GM12878 (cell line): Measurements from ENCODE around the genes PITHD1 and PNRC2.

DNA sequence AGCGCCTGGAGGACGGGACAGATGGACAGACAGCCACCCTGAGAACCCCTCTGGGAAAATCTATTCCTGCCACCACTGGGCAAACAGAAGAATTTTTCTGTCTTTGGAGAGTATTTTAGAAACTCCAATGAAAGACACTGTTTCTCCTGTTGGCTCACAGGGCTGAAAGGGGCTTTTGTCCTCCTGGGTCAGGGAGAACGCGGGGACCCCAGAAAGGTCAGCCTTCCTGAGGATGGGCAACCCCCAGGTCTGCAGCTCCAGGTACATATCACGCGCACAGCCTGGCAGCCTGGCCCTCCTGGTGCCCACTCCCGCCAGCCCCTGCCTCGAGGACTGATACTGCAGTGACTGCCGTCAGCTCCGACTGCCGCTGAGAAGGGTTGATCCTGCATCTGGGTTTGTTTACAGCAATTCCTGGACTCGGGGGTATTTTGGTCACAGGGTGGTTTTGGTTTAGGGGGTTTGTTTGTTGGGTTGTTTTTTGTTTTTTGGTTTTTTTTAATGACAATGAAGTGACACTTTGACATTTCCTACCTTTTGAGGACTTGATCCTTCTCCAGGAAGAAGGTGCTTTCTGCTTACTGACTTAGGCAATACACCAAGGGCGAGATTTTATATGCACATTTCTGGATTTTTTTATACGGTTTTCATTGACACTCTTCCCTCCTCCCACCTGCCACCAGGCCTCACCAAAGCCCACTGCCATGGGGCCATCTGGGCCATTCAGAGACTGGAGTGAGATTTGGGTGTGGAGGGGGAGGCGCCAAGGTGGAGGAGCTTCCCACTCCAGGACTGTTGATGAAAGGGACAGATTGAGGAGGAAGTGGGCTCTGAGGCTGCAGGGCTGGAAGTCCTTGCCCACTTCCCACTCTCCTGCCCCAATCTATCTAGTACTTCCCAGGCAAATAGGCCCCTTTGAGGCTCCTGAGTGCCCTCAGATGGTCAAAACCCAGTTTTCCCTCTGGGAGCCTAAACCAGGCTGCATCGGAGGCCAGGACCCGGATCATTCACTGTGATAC lies 58.3 kb downstream of the LACTBL1 start:
- RAMPAGE, long total RNA, result no peak
- RRBS, 2 experiments, result no CpG with 5 or more reads among the region's 17 CpGs
CAGE:
- cytosol, long polyA minus RNA, result no peak
- cytosol, long polyA plus RNA, result no peak
- long polyA plus RNA, result no peak
- nucleolus, long total RNA, result no peak
- nucleus, long polyA plus RNA, result no peak
- nucleus, long total RNA, result no peak

DNA sequence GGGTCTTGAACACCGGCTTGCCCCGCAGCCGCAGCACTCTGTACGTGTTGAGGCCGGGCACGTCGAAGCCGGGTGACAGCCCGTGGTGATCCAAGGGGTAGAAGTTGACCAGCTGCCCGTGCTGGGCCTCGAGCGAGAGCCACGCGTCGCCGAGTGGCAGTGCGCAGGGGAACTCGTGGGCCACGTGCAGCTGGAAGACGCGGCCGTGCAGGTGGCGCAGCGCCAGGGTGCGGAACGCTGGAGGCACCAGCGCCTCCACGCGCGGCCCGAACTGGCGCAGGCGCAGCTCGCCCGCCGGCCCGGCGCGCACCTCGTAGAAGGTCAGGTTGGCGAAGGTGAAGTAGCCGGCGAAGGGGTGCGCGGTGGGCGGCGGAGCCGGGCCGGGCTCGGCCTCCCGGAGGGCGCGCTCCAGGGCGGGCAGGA lies 19.6 kb downstream of the LACTBL1 start:
- RAMPAGE, long total RNA, result no peak
- RRBS, 2 experiments, result 48 to 82% methylated on average over 11 to 14 of the region's 54 CpGs
CAGE:
- cytosol, long polyA minus RNA, result no peak
- cytosol, long polyA plus RNA, result no peak
- long polyA plus RNA, result no peak
- nucleolus, long total RNA, result no peak
- nucleus, long polyA plus RNA, result no peak
- nucleus, long total RNA, result no peak

DNA sequence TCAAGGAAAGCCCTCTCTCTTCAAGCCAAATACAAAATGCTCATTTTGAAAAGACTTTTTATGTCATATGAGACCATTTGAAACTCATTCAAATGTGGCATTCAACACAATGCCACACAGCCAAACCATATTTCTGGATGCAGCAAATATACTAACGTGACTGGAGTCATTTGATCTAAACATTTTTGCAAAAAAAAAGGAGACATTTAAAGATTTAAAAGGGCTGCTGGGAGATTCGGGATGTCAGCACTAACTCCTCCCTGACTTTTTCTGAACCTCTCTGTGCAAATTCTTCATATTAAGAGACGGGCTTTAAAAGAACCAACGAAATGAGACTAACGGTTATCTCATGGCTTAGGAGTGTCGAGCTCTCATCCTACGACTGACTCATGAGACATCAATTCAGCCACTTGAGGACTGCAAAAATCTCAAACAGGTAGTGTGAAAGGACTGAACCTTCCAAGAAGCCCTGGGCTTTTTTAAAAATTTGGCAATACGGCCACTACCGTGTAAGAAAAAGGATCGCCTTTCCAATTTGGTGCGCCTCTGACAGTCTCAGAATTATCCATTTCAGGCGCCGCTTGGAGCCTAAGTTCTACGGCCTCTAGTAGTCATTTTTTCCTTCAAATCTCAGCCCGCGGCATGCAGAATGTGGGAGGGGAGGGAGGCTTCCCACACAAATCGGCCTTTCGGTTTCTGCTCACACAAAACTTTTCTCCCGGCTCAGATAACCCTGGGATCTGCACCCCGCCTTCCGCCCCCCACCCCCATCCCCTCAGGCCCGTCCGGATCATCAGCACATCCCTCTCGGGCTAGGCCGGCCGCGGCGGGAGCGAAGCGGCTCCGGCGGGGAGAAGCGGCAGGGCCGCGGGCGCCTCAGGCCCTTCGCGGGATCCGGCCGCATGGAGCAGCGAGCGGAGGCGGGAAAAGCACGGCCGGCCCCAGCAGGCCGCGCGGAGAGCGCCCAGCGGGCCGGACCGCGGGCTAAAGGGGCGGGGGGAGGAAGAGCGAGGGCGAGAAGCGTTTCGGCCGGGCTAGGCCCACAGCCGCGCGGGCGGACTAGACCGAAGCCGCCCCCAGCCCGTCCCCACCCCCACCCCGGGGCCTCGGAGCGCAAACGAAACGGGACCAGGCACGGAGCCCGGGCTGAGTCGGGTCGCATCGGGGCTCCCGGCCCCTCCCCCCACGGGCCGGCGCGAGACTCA lies 677 bp downstream of the HNRNPR start:
- RAMPAGE, long total RNA, result no peak
- RRBS, 2 experiments, result 1 to 2% methylated on average over 44 of the region's 81 CpGs
CAGE:
- cytosol, long polyA minus RNA, result no peak
- cytosol, long polyA plus RNA, result no peak
- long polyA plus RNA, result no peak
- nucleolus, long total RNA, result no peak
- nucleus, long polyA plus RNA, result no peak
- nucleus, long total RNA, result no peak

DNA sequence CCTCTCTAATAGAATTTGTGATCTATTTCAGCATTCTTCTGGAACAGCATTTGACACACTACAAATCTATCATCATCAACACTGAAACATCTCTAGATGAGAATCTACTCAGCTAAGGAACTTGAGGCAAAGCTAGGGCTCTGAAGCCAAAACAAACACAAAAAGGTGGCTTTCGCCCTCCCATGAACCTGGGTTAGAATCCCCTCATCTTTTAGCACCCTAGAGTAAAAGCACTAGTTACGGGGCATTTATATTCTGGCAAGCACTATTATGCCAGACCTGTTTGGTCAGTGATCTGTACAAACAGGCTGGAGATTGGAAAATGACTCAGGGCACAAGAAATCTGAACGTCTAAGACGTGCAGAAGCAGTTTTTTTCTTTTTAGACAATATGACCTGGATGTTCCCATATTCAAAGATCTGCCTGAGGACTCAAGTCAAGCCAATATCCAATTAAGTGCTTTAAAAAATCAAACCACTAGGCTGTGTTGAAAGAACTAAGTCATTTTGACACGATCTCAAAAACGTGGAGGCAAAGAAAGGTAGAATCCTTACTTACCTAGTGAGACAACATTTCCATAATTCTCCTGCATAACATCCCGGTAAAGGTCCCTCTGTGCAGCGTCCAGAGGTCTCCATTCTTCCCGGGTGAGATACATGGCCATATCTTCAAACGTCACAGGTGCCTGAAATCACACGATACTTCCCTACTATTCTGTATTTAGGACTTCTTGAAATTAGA lies 3.0 kb downstream of the ZNF436 start:
- RAMPAGE, long total RNA, result no peak
- RRBS, 2 experiments, result no CpG with 5 or more reads among the region's 11 CpGs
CAGE:
- cytosol, long polyA minus RNA, result no peak
- cytosol, long polyA plus RNA, result no peak
- long polyA plus RNA, result no peak
- nucleolus, long total RNA, result no peak
- nucleus, long polyA plus RNA, result no peak
- nucleus, long total RNA, result no peak

- RAMPAGE, long total RNA, result no peak
- RRBS, 2 experiments, result 37 to 54% methylated on average over 11 of the region's 48 CpGs
CAGE:
- cytosol, long polyA minus RNA, result no peak
- cytosol, long polyA plus RNA, result no peak
- long polyA plus RNA, result no peak
- nucleolus, long total RNA, result no peak
- nucleus, long polyA plus RNA, result no peak
- nucleus, long total RNA, result no peak
These were observed 12.5 kb upstream of the TCEA3 start for GRCh38 chr1:23436825-23437693.

GRCh38 chr1:23554778-23555689 lies 4.3 kb downstream of the ID3 start:
- RAMPAGE, long total RNA, result no peak
- RRBS, 2 experiments, result 1 to 3% methylated on average over 29 to 34 of the region's 68 CpGs
CAGE:
- cytosol, long polyA minus RNA, result no peak
- cytosol, long polyA plus RNA, result no peak
- long polyA plus RNA, result no peak
- nucleolus, long total RNA, result start-site peak on the plus strand at chr1:23555114-23555125, 16 reads
- nucleus, long polyA plus RNA, result no peak
- nucleus, long total RNA, result no peak

GRCh38 chr1:23555923-23556517 lies 3.3 kb downstream of the ID3 start:
- RAMPAGE, long total RNA, result no peak
- RRBS, 2 experiments, result no CpG with 5 or more reads among the region's 8 CpGs
CAGE:
- cytosol, long polyA minus RNA, result no peak
- cytosol, long polyA plus RNA, result no peak
- long polyA plus RNA, result no peak
- nucleolus, long total RNA, result no peak
- nucleus, long polyA plus RNA, result no peak
- nucleus, long total RNA, result no peak

- RAMPAGE, long total RNA, result no peak
- RRBS, 2 experiments, result no CpG with 5 or more reads among the region's 9 CpGs
CAGE:
- cytosol, long polyA minus RNA, result no peak
- cytosol, long polyA plus RNA, result no peak
- long polyA plus RNA, result no peak
- nucleolus, long total RNA, result no peak
- nucleus, long polyA plus RNA, result no peak
- nucleus, long total RNA, result no peak
These were observed 26.3 kb upstream of the ID3 start for GRCh38 chr1:23585487-23586171.

GRCh38 chr1:23693456-23694083 lies 2.0 kb downstream of the RPL11 start:
- RAMPAGE, long total RNA, result no peak
- RRBS, 2 experiments, result no CpG with 5 or more reads among the region's 5 CpGs
CAGE:
- cytosol, long polyA minus RNA, result no peak
- cytosol, long polyA plus RNA, result start-site peak on the plus strand at chr1:23693874-23693904, 531 and 832 reads in 2 replicates
- long polyA plus RNA, result no peak
- nucleolus, long total RNA, result start-site peak on the plus strand at chr1:23693873-23693914, 135 reads
- nucleus, long polyA plus RNA, result start-site peak on the plus strand at chr1:23693873-23693905, 776 and 340 reads in 2 replicates
- nucleus, long total RNA, result no peak

GRCh38 chr1:23727625-23727888 lies 15.7 kb upstream of the ELOA start:
- RAMPAGE, long total RNA, result no peak
- RRBS, 2 experiments, result no CpG with 5 or more reads among the region's 3 CpGs
CAGE:
- cytosol, long polyA minus RNA, result no peak
- cytosol, long polyA plus RNA, result no peak
- long polyA plus RNA, result no peak
- nucleolus, long total RNA, result no peak
- nucleus, long polyA plus RNA, result no peak
- nucleus, long total RNA, result no peak

DNA sequence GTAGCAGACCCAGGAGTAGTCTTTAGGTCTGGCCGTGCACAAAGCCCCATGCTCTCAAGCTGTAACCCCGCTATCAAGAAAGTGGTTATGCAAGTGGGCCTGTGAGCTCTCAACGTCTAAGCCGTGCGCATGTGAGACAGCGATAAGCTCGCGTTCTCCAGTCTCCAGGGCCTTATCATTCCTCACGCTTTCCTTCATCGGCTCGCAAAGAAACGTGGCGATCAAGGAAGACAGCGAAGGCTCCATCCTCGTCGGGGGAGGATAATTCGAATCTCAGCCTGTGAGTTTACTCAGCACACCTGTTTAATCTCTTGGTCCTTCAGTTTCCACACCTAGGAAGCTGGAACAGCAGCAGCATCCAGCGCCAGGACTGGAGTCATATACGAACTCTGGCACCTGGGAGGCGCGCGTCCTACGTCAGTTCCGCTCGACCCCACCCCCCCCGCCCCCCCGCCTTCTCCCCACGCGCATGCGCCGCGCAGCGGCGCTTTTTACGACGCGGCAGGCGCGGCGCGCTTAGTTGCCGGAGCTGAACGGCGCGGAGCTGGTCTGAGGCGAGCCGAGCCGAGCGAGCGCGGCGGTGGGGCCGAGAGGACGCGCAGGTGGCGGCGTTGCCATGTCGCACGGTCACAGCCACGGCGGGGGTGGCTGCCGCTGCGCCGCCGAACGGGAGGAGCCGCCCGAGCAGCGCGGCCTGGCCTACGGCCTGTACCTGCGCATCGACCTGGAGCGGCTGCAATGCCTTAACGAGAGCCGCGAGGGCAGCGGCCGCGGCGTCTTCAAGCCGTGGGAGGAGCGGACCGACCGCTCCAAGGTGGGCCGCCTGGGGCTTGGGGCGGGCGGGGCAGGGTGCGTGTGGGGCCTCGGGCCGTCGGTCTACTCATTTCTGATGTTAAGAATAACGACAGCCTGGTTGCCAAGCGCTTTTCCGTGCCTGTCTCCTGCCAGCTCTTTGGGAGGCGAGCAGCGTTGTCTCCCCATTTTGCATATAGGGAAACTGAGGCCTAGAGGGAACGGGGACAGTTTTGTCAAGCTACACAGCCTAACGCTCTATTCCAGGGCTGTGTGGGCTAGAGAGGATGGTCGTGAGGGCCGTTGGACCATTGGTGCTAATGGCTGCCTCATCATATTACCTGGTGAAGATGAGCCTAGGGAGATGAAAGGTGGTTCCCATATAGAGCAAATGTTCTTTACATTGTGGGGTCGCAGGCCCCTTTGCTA lies at the start of gene PITHD1:
TSS of gene PITHD1 (plus strand) at position 519 of the 1,221 bp plus-strand sequence.
- RAMPAGE, long total RNA, result start-site peak on the minus strand centred at position 410 of the sequence, 40 bp wide, 39 and 40 reads in 2 replicates
- RRBS, 2 experiments, result no CpG with 5 or more reads among the region's 102 CpGs
CAGE:
- cytosol, long polyA minus RNA, result no peak
- cytosol, long polyA plus RNA, result start-site peak on the minus strand centred at position 389 of the sequence, 11 bp wide, 222 and 164 reads in 2 replicates
- long polyA plus RNA, result start-site peak on the minus strand centred at position 407 of the sequence, 46 bp wide, 181 and 242 reads in 2 replicates; start-site peak on the plus strand centred at position 527 of the sequence, 125 bp wide, 258 and 157 reads in 2 replicates
- nucleolus, long total RNA, result no peak
- nucleus, long polyA plus RNA, result start-site peak on the plus strand centred at position 517 of the sequence, 9 bp wide, 43 and 67 reads in 2 replicates
- nucleus, long total RNA, result no peak

DNA sequence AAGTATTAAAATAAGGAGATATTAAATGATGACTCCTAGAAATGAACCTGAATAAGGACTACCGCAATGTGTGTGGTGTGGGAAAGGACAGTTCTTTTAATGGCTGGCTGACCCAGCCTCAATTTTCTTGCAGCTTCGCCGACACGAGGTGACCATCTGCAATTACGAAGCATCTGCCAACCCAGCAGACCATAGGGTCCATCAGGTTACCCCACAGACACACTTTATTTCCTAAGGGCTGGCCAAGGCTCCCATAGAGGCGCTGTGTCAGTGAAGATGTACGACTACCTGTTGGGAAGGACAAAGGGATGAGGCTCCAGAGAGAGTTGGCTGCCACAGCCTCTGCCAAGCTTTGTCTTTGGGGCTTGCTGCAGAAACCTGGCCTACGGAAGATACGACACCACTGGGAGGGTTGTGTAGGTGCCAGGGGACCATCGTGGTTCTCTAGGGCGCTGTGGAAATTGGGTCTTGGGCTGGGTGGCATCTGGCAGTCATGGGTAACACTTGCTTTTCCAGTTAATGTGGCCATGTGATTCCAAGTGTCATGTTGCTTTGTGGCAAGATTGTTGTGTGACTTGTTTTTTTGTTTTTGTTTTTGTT lies 3.7 kb upstream of the LYPLA2 start:
- RAMPAGE, long total RNA, result no peak
- RRBS, 2 experiments, result no CpG with 5 or more reads among the region's 11 CpGs
CAGE:
- cytosol, long polyA minus RNA, result no peak
- cytosol, long polyA plus RNA, result no peak
- long polyA plus RNA, result no peak
- nucleolus, long total RNA, result no peak
- nucleus, long polyA plus RNA, result no peak
- nucleus, long total RNA, result no peak

DNA sequence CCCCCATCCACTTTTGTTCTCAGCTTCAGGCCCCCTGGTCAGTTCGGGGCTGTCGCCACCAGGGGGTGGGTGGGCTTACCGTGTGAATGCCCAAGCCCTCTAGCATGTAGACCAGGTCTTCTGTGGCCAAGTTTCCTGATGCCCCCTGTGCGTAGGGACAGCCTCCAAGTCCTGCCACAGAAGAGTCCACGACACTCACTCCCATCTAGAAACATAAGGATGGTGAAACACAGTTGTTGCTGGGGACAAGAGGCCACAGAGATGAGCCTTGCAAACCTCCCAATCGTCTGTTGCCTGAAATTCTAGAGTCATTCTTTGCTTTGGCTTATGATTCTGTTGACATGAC lies 3.7 kb upstream of the GALE start:
- RAMPAGE, long total RNA, result no peak
- RRBS, 2 experiments, result no CpG with 5 or more reads among the region's 6 CpGs
CAGE:
- cytosol, long polyA minus RNA, result no peak
- cytosol, long polyA plus RNA, result no peak
- long polyA plus RNA, result no peak
- nucleolus, long total RNA, result no peak
- nucleus, long polyA plus RNA, result no peak
- nucleus, long total RNA, result no peak

DNA sequence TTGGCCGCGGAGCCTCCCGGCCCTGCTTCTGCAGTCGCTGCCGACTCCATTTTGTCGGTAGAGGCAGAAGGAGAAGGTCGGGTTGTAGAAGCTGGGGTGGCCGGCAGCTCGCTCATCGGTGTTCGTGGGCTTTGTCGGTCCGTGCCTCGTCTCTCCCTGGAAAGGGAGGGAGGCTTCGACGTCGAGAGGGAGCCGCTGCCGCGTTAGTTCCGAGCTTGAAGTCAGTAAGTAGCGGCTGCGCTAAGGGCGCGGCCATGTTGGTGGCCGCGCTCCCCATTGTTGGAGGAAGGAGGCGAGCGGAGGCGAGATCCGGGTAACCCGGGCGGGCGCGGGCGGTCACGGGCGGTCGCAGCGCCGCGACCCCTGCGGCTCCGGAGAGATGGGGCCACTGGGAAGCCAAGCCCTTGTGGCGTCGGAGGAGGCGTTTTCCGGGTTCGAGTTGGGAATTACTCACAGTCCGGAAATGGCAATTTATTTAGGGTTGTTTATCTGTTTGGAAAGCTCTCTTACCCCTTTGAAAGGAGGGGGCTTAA lies at the start of gene PNRC2:
TSS of gene PNRC2 (plus strand) at position 54 of the 533 bp plus-strand sequence.
- RAMPAGE, long total RNA, result start-site peak on the plus strand centred at position 63 of the sequence, 36 bp wide, 4,100 and 3,282 reads in 2 replicates
- RRBS, 2 experiments, result under 1 to 2% methylated on average over 24 of the region's 50 CpGs
CAGE:
- cytosol, long polyA minus RNA, result no peak
- cytosol, long polyA plus RNA, result start-site peak on the plus strand centred at position 68 of the sequence, 25 bp wide, 343 and 357 reads in 2 replicates
- long polyA plus RNA, result start-site peak on the plus strand centred at position 68 of the sequence, 25 bp wide, 115 and 370 reads in 2 replicates; start-site peak on the plus strand centred at position 166 of the sequence, 14 bp wide, 44 and 27 reads in 2 replicates
- nucleolus, long total RNA, result no peak
- nucleus, long polyA plus RNA, result start-site peak on the plus strand centred at position 70 of the sequence, 22 bp wide, 124 and 65 reads in 2 replicates; start-site peak on the plus strand centred at position 334 of the sequence, 218 bp wide, 15 and 18 reads in 2 replicates
- nucleus, long total RNA, result start-site peak on the plus strand centred at position 64 of the sequence, 14 bp wide, 11 reads

GRCh38 chr1:23963422-23964213 lies 4.0 kb downstream of the PNRC2 start:
- RAMPAGE, long total RNA, result no peak
- RRBS, 2 experiments, result no CpG with 5 or more reads among the region's 2 CpGs
CAGE:
- cytosol, long polyA minus RNA, result no peak
- cytosol, long polyA plus RNA, result no peak
- long polyA plus RNA, result no peak
- nucleolus, long total RNA, result no peak
- nucleus, long polyA plus RNA, result no peak
- nucleus, long total RNA, result no peak

- RAMPAGE, long total RNA, result no peak
- RRBS, 2 experiments, result no CpG with 5 or more reads among the region's 5 CpGs
CAGE:
- cytosol, long polyA minus RNA, result no peak
- cytosol, long polyA plus RNA, result no peak
- long polyA plus RNA, result no peak
- nucleolus, long total RNA, result no peak
- nucleus, long polyA plus RNA, result no peak
- nucleus, long total RNA, result no peak
These were observed 35.7 kb upstream of the SRSF10 start for GRCh38 chr1:24015673-24016406.

GRCh38 chr1:24031348-24031637 lies 51.2 kb upstream of the SRSF10 start:
- RAMPAGE, long total RNA, result no peak
- RRBS, 2 experiments, result no CpG with 5 or more reads among the region's 2 CpGs
CAGE:
- cytosol, long polyA minus RNA, result no peak
- cytosol, long polyA plus RNA, result no peak
- long polyA plus RNA, result no peak
- nucleolus, long total RNA, result no peak
- nucleus, long polyA plus RNA, result no peak
- nucleus, long total RNA, result no peak

DNA sequence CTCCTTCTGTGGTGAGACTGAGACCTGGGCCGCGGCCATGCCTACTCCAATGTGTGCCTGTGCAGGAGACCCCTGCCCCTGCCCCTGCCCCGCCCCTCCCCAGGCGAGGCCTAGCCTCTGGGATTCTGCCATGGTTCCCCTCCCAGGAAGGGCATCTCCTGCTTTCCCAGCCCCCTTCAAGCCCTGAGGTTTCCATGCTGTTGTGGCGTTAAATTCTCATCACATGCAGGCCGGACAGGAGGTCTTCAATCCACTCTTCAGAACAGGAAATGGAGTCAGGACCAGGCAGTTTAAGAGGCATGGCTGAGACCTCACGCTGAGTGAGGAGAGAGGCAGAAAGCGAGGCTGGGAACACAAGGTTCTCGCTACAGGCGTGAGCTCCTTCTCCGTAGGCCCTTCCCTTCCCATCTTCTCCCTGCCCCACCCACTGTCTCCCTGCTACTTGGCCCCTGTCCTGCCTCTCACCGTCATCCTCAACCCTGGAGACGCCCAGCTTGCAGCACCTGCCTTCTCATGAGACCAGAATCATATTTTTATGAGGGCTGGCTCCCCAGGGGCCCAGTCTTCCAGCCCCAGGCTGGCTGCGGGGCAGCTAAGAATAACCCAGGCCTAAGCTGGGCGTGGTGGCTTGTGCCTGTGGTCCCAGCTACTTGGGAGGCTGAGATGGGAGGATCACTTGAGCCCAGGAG lies 6.8 kb downstream of the MYOM3 start:
- RAMPAGE, long total RNA, result no peak
- RRBS, 2 experiments, result no CpG with 5 or more reads among the region's 15 CpGs
CAGE:
- cytosol, long polyA minus RNA, result no peak
- cytosol, long polyA plus RNA, result no peak
- long polyA plus RNA, result no peak
- nucleolus, long total RNA, result no peak
- nucleus, long polyA plus RNA, result no peak
- nucleus, long total RNA, result no peak

DNA sequence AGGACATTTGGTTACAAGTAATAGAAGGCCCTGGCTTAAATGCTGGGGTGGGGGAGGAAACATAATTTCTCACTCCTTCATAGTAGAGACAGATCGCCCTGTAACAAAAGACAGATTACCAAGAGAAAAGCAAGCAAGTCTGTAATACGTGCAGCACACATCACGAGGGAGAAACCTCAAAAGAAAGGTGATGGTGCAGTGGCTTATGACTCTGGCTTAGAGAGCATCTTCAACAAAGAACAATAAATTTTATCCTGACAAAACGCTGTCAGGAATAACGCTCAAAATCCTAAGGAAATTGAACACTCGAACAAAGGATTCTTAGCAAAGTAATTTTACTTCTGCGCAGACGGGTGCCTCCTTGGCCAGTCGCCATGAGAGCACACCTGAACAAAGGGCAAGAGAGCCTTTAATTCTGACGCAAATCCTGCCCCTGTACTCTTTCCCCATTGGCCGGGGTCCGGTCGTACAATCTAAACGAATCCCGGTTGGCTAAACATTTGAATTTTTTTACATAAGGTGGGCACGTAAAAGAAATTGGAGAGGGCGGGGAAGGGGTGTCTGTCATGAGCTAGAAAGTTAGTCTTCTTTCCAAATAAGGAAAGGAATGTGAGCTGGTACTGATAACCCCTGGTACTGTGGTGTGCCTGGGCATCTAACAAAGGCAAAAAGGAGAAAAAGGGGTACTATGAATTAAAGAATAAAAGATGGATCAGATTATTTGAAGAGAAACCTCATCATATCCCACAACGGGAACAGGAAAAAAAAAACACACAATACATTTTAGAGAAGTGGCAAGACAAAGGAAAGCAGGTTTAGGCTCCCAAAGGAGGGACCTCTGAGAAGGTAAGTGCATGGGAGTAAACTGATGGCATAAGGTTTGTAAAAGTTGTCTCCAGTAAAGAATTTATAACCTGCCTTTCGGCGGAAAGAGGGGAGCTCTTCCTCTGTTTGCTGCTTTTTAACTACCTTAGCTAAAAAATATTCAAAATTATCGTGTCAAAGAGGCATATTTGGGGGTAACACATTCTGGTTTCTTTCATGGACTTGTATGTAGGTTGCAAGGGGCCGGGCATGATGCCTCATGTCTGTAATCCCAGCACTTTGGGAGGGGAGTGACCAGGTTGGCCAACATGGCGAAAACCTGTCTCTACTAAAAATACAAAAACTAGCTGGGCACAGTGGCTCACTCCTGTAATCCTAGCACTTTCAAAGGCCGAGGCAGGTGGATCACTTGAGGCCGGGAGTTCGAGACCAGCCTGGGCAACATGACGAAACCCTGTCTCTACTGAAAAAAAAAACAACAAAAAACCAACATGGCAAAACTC lies 8.4 kb upstream of the IL22RA1 start:
- RAMPAGE, long total RNA, result no peak
- RRBS, 2 experiments, result no CpG with 5 or more reads among the region's 27 CpGs
CAGE:
- cytosol, long polyA minus RNA, result no peak
- cytosol, long polyA plus RNA, result no peak
- long polyA plus RNA, result no peak
- nucleolus, long total RNA, result no peak
- nucleus, long polyA plus RNA, result no peak
- nucleus, long total RNA, result no peak